HT1080 (cell line): Measurements from ENCODE around the gene LHFPL7.

GRCh38 chr22:24943019-24943546 is 3.4 kb downstream of the LHFPL7 start:
RAMPAGE:
- cytosol, long total RNA, result no peak
- long total RNA, result no peak
- nucleus, long total RNA, result no peak

DNA sequence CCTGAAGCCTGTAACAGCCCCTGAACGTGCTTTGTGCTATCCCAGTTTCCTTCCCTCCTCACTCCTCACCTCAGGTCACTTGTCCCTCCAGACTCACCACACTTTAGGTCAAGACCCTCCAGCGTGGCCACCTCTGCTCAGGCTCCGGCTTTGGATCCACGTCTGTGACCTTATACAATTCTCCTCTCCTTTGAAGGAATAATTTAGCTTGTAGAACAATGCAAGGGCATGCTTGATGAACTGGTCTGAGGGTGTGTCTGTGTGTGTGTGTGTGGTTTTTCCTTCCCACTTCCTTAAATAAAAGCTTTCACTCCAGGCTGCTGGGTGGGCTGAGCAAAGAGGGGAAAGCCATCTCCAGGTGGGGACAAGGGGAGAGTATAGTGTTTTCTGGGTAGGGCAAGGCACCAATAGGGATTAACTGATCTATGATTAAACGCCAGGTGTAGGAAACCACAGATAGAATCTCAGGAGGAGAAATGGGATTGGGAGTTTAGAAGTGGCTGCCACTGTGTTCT is at the start of gene LHFPL7:
Gene LHFPL7, minus strand, starts transcription at position 220 of the 515 bp plus-strand sequence.
RAMPAGE:
- cytosol, long total RNA, result no peak
- long total RNA, result no peak
- nucleus, long total RNA, result no peak

RAMPAGE:
- cytosol, long total RNA, result no peak
- long total RNA, result no peak
- nucleus, long total RNA, result no peak
Observed at GRCh38 chr22:25006452-25007092, 54.1 kb downstream of the KIAA1671 start.

GRCh38 chr22:25053255-25053654 is 100.7 kb downstream of the KIAA1671 start:
RAMPAGE:
- cytosol, long total RNA, result no peak
- long total RNA, result no peak
- nucleus, long total RNA, result no peak

GRCh38 chr22:25148087-25148371 is 51.6 kb upstream of the CRYBB3 start:
RAMPAGE:
- cytosol, long total RNA, result no peak
- long total RNA, result no peak
- nucleus, long total RNA, result no peak

DNA sequence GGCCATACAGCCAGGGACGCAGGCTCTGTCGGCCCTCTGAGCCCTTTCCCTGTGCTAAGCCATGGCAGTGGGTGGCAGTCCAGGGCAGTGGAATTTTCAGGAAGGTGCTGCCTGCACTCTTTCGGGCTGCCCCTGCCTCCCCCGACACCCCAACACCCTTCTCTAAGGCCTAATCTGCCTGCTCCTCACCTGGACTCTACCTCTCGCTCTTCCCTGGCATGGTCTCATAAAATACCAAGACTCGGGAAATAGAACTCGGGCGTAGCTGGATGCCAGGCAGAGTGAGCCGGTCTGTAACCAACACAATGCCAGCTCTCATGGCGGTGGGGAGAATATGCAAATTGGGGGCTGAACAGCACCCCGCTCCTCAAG is 49.3 kb upstream of the CRYBB3 start:
RAMPAGE:
- cytosol, long total RNA, result no peak
- long total RNA, result no peak
- nucleus, long total RNA, result no peak

DNA sequence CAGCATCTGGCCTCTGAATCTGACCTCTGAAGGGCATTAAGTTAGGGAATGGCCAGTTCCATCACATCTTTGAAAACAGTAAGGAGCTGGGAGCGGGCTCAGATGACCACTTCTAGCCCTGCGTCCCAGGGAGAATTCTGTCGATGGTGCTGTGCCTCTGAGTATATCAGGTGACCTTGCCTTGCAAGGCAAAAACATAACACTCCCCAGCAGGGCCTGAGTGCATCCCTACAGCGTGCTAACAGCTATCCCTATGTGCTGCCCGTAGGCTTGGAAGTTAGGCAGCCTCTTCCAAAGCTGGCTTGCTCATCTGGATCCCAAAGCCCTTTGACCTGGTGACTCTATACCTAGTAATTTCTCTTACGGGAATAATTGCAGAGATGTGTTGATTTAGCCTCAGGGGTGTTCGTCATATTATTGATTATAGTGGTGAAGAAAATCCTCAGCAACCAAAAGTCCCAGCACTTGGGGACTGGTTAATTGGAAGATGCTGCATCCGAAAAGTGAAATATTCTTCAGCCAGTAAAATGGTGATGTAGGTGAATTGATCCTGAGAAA is 32.6 kb upstream of the CRYBB3 start:
RAMPAGE:
- cytosol, long total RNA, result no peak
- long total RNA, result no peak
- nucleus, long total RNA, result no peak

DNA sequence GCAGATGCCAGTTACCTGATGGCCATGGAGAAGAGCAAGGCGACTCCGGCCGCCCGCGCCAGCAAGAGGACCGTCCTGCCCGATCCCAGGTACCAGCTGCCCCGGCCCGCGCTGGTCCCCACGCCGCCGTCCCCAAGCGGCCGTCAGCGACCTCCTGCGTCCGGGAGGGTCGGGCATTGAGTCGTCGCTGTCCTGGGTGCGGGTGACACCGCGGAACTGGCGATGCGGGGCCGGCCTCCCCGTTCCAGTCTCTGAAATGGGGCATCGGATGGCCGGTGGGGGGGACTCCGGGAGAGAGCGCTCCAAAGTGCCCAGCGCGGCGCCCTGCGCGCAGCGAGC is 63.5 kb downstream of the CRYBB2 start:
RAMPAGE:
- cytosol, long total RNA, result no peak
- long total RNA, result no peak
- nucleus, long total RNA, result no peak

DNA sequence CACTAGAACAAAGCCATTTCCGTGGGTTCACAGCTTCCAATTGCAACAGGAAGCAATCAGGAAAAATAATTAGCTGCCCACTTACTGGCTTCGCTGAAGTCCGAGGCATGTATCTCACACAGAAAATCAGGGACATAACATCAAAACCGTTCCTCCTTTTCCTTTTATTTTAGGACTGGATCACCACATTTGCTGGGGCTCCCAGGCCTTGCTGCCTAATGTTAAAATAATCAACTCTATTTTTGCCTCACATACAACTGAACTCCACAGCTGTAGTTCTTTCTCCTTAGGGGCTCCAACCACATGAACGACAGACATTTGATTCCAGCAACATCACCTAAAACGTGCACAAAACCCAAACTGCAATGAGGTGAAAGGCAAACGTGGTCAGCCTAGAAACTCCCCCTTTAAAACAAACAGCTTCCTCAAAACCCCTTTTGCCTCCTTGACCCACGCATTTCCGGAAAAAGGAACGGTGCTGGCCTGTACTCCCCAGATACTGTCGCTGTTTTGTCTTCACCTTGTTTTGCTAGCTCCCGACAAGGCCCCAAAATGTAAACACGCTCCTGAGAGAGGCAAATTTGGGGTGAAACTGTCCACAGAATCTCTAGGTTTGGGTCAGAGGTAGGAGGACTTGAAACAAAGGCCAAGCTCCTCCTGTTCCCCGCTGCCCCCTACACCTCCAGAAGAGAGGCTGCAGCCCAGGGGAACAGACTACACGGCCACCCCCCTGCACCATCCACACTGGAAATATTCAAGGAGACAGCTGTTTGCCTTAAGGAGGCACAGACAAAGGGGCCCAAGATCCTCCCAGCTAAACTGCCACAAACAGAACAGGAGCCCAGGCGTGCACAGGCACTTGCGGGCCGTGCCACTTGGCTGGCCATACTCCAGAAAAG is 160.8 kb upstream of the GRK3 start:
RAMPAGE:
- cytosol, long total RNA, result no peak
- long total RNA, result no peak
- nucleus, long total RNA, result no peak

RAMPAGE:
- cytosol, long total RNA, result no peak
- long total RNA, result no peak
- nucleus, long total RNA, result no peak
Observed at GRCh38 chr22:25945855-25946108, 203.8 kb downstream of the MYO18B start.

DNA sequence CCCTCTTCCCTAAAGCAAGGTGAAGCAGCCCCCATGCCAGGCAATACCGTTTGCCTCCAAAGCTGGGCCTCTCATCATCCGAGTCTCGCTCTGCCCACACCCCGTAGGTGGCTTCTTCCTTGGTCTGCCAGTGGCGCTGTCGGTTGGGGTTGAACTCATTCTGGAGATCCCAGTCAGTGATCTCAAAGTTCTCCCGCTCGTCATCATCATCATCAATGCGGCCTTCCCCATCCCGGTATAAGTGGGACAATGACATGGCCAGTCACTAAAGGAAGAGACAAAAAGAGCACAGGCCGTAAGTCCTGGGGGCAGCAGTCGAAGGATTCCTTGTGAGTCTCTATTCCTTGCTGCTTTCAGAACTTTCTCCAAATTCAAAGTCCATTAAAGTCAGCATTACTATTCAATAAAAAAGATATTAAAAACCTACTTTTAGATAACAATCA is 2.2 kb downstream of the TFIP11 start:
RAMPAGE:
- cytosol, long total RNA, result no peak
- long total RNA, result no peak
- nucleus, long total RNA, result no peak

RAMPAGE:
- cytosol, long total RNA, result no peak
- long total RNA, result no peak
- nucleus, long total RNA, result no peak
Observed at GRCh38 chr22:26550172-26551303, 38.3 kb upstream of the TFIP11 start.

GRCh38 chr22:26584988-26585493 is 4.9 kb downstream of the TPST2 start:
RAMPAGE:
- cytosol, long total RNA, result no peak
- long total RNA, result no peak
- nucleus, long total RNA, result no peak

DNA sequence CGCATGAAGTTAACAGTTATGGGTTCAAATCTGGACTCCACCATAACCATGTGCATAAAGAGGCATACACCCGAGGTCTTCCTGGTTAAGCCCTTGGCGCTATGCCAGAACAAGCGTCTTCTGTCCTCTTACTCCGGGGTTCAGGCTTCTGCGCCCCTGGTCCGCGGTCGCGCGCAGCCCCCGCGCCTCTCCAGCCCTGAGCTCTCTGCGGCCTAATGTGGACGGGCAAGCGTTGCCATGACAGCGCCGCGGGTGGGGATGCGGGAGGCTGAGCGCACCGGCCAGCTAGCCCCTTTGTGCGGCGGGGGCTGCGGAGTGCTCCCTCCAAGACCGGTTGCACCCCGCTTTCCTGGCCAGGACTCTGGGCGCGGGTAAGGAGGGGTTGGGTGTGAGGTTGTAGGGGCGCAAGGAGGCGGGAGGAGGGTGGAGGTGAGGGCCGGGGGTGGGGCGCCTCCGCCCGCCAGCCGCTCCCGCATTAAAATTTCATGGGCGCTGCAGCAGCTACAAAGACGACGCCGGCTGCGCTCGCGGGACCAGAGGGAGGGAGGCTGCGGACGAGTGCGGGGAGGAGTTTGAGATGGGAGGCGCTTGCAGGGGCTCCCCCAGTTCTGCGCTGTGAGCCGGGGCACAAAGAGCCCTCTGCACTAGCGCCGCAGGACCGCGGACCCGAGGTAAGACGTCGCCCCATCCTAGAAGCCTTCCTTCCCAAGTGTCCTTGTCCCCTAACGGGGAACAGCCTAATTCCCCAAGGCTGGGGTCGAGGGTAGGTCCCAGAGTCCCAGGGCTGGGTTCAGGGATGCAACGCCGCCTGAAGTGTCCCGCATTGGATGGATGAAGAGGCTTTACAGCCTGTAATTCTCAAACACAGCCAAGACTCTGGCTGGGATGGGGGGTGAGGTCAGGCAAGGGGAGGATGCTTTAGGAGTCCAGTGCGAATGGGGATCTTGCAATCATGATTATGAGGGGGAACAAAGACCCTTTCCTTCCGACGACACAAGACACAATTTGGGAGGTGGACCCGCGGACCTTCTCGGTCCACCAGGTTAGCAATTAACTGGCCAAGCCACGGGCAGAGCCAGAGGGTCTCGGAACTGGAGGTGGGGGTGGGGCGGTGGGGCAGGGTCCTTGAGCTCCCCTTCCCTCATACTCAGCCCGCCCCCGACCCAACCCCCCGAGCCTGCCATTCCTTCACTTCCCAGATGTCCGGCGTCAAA is 35.6 kb downstream of the CRYBA4 start:
RAMPAGE:
- cytosol, long total RNA, result no peak
- long total RNA, result no peak
- nucleus, long total RNA, result no peak

RAMPAGE:
- cytosol, long total RNA, result no peak
- long total RNA, result no peak
- nucleus, long total RNA, result no peak
Observed at GRCh38 chr22:26710923-26711839, 89.4 kb downstream of the CRYBA4 start.

RAMPAGE:
- cytosol, long total RNA, result no peak
- long total RNA, result no peak
- nucleus, long total RNA, result no peak
Observed at GRCh38 chr22:26840285-26840894, 218.6 kb downstream of the CRYBA4 start.

RAMPAGE:
- cytosol, long total RNA, result no peak
- long total RNA, result no peak
- nucleus, long total RNA, result no peak
Observed at GRCh38 chr22:27299117-27299666, 502.4 kb downstream of the MN1 start.

GRCh38 chr22:27512215-27512877 is 289.2 kb downstream of the MN1 start:
RAMPAGE:
- cytosol, long total RNA, result no peak
- long total RNA, result no peak
- nucleus, long total RNA, result no peak

GRCh38 chr22:27717963-27718668 is 83.4 kb downstream of the MN1 start:
RAMPAGE:
- cytosol, long total RNA, result no peak
- long total RNA, result no peak
- nucleus, long total RNA, result no peak

GRCh38 chr22:27809839-27810381 is 8.4 kb upstream of the MN1 start:
RAMPAGE:
- cytosol, long total RNA, result no peak
- long total RNA, result no peak
- nucleus, long total RNA, result no peak